Aorta (tissue), 1 donor: ENCODE measurements around a stretch of chr12.

- PRO-cap = no peak
These were observed 890 bp upstream of the DCN start for GRCh38 chr12:91183560-91183853.

DNA sequence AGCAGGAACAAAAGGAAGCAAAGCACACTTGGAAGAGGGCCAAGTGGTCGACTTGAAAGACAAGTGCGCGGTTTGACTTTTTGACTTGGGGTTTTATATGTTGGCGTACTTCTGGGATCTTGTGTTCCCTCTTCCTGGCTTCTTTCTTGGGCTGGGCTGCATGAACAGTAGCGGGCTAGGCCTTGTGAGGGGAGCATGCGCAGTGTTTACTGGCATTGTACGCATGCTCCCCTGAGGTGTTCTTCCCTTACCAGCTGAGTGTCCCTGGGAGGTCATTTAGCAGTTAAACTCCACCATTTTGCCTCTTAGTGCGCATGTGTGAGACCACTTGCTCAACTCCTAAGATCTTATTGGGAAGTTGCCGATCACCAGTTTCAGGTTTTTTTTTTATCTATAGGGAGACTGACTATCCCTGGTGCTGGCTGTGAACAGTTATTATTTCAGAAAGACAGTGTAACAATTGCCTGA lies 369.5 kb upstream of the DCN start:
- PRO-cap = no peak

DNA sequence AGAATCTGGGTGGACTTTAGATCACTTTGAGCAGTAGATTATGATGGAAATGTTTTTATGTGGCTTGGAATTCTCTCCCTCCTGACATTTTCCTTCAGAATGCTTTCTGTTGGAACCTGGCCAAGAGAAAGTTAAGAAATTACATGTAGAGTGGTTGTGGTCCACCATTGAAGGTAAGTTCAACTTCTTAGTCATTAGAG lies 311.2 kb downstream of the BTG1 start:
- PRO-cap = no peak

DNA sequence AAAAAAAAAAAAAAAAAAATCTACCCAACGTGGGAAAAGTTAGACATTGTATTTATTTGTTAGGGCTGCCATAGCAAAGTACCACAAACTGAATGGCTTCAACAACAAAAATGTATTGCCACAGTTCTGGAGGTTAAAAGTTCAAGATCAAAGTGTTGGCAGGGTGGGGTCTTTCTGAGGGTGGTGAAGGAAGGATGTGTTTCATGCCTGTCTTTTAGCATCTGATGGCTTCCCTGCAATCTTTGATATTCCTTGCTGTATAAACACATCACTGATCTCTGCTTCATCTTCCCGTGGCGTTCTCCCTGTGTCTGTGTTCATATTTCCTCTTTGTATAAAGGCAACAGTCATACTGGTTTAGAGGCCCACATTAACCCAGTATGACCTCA lies 167.6 kb downstream of the BTG1 start:
- PRO-cap = no peak

DNA sequence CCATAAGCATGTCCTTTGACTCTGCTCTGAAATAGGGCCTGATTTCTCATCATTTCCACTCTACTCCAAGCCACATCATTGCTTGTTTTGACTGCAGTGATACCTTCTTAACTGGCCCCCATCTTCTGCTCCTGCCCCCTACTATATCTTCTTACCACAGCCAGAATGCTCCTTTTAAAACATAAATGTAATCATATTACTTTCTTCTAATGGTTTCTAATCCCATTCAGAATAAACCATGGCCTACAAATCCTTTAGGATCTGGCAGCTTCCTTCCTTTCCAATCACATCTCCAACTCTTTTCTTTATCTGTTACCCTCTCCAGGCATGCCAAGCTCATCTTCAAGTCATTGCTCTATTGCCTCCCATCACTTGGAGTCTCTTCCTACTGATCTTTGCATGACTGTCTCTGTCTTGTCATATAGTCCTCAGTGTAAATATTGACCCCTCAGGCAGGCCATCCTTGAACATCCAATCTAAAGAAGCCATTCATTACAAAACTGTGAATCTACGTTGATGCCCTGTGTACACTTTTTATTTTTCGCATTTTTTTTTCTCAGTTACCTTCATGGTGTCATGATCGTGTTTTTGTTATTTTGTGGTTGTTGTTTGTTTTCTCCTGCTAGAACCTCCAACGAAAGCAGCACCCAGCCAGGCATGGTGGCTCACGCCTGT lies 93.6 kb downstream of the BTG1 start:
- PRO-cap = no peak

GRCh38 chr12:92143141-92143592 lies 2.5 kb downstream of the BTG1 start:
- PRO-cap = no peak

- PRO-cap = no peak
These were observed 11.3 kb upstream of the BTG1 start for GRCh38 chr12:92156894-92157450.

GRCh38 chr12:92288328-92289033 lies 142.8 kb upstream of the BTG1 start:
- PRO-cap = no peak

GRCh38 chr12:92297743-92298393 lies 152.2 kb upstream of the BTG1 start:
- PRO-cap = no peak

- PRO-cap = no peak
These were observed 195.3 kb upstream of the BTG1 start for GRCh38 chr12:92340908-92341355.

- PRO-cap = no peak
These were observed 252.8 kb upstream of the BTG1 start for GRCh38 chr12:92398367-92398917.

- PRO-cap = no peak
These were observed 134.0 kb upstream of the PLEKHG7 start for GRCh38 chr12:92568787-92569233.

DNA sequence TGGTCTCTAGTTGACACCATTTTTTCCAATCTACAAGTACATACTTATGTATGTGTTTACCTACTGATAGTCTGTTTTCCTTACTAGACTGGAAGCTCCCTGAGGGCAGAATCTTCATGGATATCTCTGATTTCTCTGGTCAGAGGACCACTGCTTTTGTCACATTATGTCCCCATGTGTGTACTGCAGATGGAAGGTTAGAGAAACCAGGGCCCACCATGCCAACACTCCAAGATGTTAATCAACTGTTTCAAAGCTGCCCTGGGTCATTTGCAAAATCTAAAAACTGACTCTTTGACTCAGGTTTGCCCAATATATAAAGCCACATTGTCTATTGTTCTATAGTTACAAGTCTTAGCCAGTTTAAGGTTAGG lies 100.6 kb upstream of the PLEKHG7 start:
- PRO-cap = no peak

GRCh38 chr12:92785927-92787261 lies 83.6 kb downstream of the PLEKHG7 start:
- PRO-cap = no peak

DNA sequence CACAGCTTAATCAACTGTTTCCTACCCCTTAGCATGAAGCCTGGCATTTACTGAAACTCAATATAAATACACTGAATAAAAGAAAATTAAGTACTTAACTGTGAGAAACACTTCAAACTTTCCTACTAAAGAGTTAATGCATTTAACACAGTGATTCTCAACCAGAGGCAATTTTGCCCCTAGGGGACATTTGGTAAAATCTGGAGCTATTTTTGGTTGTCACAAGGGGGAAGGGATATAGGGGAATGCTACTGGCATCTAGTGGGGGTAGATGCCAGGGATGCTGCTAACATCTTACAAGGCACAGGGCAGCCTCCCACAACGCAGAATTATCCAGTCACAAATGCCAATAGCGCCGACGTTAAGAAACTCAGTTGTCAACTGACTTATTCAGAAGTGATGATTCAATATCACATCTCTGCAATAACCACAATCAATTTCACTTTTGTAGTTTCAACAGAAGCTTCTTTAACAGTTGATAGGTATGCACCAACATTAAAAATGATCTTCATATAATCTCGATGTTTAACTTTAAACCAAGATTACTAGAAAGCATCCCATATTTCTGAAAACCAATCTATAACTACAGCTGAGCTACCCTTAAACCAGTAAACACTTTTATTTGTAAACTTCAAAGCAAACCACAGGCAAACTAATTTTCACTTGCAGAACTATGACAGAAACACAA lies 2.0 kb downstream of the EEA1 start:
- PRO-cap = no peak

DNA sequence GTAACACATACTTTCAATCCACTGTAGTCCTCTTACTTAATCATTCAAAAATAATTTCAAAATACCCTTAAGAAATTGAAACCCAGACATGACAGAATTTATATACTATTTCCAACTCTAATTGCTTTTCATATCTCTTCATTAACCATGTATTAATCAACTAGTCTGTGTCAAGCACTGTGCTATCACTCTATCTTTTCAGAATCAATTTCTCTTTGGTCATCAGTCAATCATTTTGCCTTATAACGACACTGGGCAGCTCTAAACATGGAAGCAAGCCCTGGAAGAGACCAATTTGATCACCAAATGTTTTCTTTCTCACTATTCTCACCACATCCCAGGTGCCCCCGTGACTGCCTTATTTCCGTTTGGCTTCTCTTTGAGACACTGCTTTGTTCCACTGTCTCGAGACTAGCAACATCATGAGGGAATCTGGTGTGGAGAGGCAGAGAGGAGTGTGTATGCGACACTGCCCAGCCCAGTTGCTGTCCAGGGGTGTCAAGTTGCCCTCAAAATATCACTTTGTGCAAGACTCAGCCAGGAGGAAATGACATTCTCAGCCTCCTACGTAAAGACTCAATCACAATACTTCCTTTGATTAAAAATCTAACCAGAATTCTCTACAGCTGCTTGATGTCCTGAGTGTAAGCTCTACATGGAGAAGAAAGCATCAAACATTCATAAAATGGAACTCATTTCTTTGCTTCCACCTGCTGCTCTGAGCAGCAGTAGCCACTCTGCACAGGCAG lies 48.1 kb upstream of the EEA1 start:
- PRO-cap = no peak

DNA sequence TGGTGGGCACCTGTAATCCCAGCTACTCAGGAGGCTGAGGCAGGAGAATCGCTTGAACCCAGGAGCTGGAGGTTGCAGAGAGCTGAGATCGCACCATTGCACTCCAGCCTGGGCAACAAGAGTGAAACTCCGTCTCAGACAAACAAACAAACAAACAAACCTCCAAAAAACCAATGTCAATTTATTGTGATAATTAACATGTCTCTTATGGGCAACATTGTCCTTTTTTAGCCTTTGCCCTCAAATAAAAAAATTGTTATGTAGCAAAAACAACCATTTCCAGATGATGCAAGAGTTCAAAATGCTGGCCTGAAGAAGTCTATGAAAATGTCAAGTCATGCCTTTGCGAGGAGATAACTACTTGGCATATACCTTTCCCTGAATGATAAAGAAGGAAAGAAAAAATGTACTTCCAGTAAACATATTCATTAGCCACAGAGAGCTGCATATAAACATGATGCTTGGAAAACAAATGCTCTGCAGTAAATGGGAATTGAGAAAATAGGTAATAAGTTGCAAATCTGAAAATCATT lies 4.7 kb upstream of the NUDT4 start:
- PRO-cap = no peak

DNA sequence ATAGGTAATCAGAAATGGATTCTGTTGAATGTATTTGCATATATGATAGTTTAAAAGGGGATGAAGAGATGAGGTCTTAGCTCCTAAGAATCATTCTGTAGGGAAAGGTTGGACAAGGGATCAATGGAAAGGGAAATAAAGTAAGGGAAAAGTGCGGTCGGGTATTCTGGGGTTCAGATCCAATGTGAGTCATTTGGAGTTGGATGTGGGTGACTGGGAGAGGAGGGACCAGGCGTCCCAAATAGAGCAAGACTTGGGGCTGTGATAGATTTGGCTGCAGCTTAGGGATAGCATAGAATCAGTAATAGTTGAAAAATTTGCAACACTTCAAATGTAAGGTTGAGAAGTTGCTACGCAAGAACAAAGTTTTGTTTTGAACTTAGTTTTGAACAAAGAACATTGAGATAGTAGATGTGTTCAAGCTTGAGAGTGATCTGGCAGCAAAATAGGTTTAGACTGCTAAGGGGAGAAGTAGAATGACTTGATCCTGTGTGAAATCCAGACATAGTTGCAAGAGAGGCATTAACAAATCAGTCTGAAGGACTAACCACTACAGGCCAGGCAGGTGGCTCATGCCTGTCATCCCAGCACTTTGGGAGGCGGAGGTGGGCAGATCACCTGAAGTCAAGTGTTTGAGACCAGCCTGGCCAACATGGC lies 3.8 kb downstream of the NUDT4 start:
- PRO-cap = no peak

DNA sequence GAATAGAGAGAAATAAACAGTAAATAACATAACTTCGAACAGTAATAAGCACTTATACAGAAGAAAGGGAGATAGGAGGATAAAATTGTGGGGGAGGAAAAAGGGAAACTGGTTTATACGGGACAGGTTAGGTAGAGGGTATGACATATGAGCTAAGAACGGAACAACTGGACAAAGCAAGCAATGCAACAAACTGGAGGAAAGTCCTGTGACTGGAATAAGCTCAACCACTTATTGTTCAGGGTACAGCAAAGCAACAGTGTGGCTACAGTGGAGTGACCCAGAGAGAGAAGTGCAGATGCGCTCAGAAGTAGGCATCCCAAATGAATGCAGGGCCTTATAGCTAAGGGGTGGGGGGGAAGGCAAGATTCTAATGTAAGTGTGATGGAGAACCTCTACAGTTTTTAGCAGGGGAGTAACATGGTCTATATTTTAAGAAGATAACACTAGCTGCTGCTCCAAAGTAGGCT lies 3.5 kb downstream of the UBE2N start:
- PRO-cap = no peak

GRCh38 chr12:93440279-93440871 lies 1.4 kb downstream of the UBE2N start:
- PRO-cap = no peak